Karpas-422 (cell line): ENCODE results near the gene BZW2.

- PRO-cap: no peak
- RAMPAGE, long total RNA: no peak
Measured at GRCh38 chr7:14780975-14781385, 121.6 kb downstream of the DGKB start.

GRCh38 chr7:15688873-15689442, 2.5 kb upstream of the MEOX2 start:
- PRO-cap: no peak
- RAMPAGE, long total RNA: no peak

DNA sequence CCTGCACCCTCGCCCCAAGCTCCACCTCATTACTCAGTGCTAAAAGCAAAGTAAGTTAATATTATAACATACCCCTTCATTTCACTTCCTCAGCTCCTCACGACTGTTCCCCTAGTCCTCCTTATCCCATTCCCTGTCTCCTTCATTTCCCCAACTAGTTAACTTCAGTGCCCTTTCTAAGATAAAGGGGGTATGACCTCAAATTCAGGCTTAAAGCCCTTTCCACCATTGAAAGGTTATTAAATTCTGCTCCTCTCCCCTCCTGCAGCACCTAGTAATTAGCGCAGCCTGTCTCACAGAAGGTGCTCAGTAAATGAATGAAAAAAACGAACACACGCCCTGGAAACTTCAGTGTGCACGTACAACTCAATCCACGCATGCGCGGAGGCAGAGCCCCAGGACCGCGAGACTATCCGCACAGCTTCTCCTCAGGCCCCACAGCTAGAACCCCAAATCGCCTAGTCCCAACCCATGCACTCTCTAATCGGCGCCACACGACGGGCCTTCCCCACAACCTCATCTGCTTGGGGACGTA, 956 bp downstream of the CRPPA start:
- PRO-cap: bidirectional peak, plus-strand start at position 472 of the sequence, minus-strand start at position 315 of the sequence
- RAMPAGE, long total RNA: no peak

- PRO-cap: unidirectional peak, plus-strand start at chr7:16646147; unidirectional peak, plus-strand start at chr7:16646181; unidirectional peak, plus-strand start at chr7:16646370
- RAMPAGE, long total RNA: start-site peak on the plus strand at chr7:16646122-16646196, 89 and 42 reads in 2 replicates
Measured at GRCh38 chr7:16645948-16646831, at the start of gene BZW2. BZW2 (plus strand) TSS chr7:16646181.

- PRO-cap: no peak
- RAMPAGE, long total RNA: no peak
Measured at GRCh38 chr7:16648409-16648945, 2.5 kb downstream of the BZW2 start.

DNA sequence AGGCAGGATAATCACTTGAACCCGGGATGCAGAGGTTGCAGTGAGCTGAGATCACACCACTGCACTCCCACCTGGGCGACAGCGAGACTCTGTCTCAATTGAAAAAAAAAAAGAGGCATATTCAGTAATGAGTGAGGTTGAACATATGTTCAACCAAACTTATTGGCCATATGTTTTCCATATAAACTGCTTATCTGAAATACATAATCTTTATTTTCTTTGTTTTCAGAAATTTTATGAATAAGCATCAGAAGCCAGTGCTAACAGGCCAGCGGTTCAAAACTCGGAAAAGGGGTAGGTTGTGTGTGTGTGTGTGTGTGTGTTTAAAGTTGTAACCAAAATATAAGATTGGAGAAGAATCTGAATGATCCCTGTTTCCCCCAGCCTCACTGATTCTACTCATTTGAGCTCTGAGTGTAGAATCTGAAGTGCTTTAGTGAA, 19.2 kb downstream of the BZW2 start:
- PRO-cap: no peak
- RAMPAGE, long total RNA: no peak

- PRO-cap: no peak
- RAMPAGE, long total RNA: no peak
Measured at GRCh38 chr7:16743176-16743785, 10.3 kb upstream of the TSPAN13 start.

GRCh38 chr7:17099263-17099920, 199.1 kb upstream of the AHR start:
- PRO-cap: no peak
- RAMPAGE, long total RNA: no peak

DNA sequence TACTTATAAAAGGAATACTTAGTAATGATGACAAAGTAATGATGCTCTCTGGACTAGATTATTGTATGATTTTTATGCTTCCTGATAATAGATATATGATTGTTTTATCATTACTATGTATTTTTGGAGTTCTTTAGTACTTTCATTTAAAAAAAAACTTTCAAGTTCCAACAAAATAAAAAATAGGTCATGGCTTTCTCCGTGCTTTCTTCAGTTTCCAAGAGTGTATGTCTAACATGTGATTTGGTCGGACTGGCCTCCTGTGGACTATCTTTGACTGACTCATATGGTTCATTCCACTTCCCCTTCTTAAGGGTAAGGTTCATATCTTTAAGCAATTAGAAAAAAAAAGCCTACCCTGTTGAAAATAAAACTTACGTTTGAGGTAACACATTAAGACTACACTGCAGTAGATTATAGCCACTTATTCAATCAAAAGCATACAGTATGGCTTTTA, 112.8 kb upstream of the AHR start:
- PRO-cap: no peak
- RAMPAGE, long total RNA: no peak

DNA sequence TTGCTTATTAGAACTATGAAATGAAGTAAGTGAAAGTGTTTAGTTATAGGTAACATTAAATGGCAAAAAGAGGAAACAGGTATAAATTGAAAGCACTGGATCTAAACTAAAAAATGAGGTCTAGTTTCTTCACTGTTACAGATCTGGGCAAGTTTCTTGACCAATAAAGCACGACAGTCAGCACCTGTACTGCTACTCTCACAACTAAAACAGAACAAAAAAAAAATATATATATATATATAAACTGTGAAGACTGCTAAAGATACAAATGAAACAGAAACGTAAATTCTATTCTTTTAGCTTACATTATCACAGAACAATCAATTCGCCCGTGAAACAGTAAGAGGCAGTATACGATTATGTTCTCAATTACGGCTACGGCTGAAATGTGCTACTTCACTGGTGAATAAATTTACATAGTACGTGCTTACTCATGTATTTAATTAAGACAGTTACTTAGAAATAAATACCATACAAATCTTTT, 4.2 kb downstream of the AHR start:
- PRO-cap: no peak
- RAMPAGE, long total RNA: no peak

- PRO-cap: no peak
- RAMPAGE, long total RNA: no peak
Measured at GRCh38 chr7:17305420-17305746, 6.9 kb downstream of the AHR start.

GRCh38 chr7:17307473-17307886, 9.0 kb downstream of the AHR start:
- PRO-cap: no peak
- RAMPAGE, long total RNA: no peak

DNA sequence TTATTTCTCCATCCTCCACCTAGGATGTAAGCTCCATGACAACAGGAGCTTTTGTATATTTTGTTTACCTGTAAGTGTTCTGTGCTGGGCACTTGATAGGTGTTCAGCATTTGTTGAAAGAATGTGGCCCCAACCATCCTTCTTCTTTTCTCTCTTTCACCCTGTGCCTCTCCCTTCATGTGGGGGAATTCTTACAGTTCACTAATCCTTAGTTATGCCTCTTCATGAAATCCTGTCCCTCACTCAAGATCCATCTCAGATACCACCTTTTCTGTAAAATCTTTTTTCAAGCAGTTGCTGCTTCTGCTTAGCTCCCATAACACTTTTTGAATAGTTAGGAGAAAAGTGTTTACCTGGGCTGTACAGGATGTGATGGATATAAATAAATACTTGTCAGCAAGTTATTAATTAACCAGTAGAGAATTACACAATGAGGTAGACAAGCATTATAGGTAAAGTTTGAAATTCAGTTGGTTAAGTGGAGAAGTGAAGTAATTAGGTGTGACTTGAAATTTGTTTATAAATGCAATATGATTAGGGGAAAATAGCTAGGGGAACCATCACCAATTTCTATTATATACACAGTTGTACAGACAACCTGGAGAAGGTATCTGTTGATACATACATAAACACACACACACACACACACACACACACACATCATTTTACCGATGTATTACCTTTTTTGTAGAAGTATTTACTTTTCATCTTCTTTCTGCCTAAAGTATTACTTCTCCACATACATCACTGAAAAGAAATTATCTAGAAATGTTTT, 9.8 kb downstream of the AHR start:
- PRO-cap: no peak
- RAMPAGE, long total RNA: no peak

- PRO-cap: no peak
- RAMPAGE, long total RNA: no peak
Measured at GRCh38 chr7:17334796-17335014, 36.3 kb downstream of the AHR start.

GRCh38 chr7:17362430-17362888, 64.0 kb downstream of the AHR start:
- PRO-cap: no peak
- RAMPAGE, long total RNA: no peak

DNA sequence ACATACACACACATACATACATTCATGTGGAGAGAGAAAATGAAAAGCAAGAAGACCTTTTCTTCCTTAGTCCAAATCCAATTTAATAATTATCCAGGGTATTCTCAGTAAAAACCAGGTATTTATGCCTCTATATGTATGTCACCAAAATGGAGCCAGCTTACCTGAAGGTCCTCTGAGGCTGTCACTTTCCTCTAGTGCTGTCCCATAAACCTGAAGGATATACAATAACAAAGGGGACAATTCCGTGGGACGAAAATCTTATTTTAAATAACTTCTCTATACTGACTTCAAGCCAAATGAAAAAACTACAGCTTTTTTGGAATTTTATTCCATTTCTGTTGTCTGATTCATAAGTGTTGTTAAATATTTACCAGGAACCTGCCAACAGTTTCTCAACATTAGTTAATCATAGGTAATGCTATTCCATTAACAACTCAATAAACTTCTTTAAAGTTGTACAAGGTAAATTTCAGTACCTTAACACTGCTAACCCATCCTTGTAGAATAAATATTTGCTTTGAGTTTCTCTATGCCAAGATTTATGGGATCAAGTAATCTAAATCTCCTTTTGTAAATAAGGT, 260.2 kb downstream of the AHR start:
- PRO-cap: no peak
- RAMPAGE, long total RNA: no peak

DNA sequence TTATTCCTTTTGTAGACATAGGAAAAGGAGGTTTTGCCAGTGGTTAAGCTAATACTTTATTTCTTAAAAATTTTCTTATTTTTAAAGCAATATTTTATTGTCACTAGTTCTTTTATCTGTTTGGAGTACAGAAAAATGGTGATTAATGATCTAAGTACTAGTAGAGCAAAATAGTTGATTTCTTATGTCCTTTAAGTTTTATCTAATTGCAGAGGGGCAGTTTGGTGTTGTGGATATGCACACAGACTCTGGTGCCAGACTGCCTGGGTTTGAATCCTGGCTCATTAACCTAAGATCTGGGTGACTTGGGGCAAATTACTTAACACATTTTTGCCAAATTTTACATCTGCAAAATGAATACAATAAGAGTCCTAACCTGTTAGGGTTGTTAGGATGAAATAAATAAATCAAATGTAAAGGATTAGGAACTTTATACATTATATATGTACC, 10.7 kb upstream of the PRPS1L1 start:
- PRO-cap: no peak
- RAMPAGE, long total RNA: no peak

- PRO-cap: no peak
- RAMPAGE, long total RNA: no peak
Measured at GRCh38 chr7:18177458-18177657, 149.7 kb upstream of the PRPS1L1 start.

- PRO-cap: no peak
- RAMPAGE, long total RNA: no peak
Measured at GRCh38 chr7:18518393-18518878, 22.9 kb downstream of the HDAC9 start.

- PRO-cap: no peak
- RAMPAGE, long total RNA: no peak
Measured at GRCh38 chr7:19115630-19116131, 1.8 kb downstream of the TWIST1 start.